Colon Carcinoma Metastatic in the Brain (tissue), 2 donors: ENCODE results near the gene CBX8.

- PRO-cap, 2 experiments: no peak in any of the 2 experiments
Measured at GRCh38 chr17:79306856-79307420, 232.3 kb downstream of the ENGASE start.

DNA sequence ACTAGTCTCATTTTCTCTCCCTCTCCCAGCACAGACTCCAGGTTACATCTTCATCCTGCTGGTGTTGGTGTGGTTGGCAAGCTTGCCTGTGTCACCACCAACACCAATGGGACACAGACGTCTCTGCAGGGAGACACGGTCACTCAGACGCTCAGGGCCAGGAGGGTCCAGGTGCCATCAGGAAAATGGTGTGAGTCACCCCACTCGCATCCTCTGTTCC lies 177.9 kb downstream of the RBFOX3 start:
- PRO-cap, 2 experiments: no peak in any of the 2 experiments

GRCh38 chr17:79796432-79797250 lies at the start of gene CBX8:
Gene CBX8, minus strand, starts transcription at chr17:79797077.
- PRO-cap, 2 experiments: peak in 2 of 2 experiments; most common minus-strand start chr17:79797077 (in 2)

DNA sequence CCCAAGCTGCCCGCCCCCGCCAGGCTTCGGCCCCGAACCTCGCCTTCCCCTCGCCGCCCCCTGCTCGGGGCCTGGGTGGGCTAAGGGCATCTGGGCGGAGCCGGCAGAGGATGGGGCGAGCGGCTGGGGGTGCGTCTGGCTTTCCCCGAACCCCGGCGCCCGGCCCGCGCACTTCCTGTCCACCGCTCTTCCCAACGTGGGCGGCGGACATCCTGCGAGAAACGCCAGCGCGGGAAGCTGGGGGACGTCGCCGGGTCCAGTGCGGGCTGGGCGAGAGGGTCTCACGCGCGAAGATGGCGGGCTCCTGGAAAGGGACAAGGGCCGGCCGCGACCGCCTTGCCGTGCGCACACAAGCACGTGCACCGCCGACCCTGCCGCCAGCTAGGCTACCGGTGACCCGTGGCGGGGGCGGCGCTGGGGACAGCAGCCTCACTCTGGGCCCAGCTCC lies 1.2 kb upstream of the CBX8 start:
- PRO-cap, 2 experiments: no peak in any of the 2 experiments

DNA sequence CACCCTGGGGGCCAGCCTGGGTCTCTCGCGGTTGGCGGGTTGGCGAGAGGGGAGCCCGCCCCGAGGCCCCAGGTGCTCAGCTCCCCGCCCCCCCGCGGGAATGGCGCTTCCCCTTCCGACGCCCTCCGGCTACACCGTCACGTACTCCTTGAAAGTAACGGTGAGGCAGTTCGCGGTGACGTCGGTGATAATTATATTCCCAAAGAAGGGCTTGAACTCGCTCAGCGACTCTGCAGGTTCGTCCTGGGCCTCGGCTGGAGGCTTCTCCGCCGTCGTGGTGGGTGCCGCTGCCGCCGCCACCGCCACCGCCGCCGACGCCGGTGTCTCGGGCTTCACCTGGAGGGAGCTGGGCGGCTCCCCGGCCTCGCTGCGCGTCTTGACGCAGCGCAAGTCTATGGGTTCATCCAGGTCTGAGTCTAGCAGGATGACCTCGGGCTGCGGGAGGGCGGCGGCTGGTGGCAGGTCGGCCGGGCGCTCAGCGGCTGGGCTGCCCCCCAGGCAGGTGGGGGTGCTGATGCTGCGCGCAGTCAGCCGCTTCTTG lies 5.3 kb downstream of the CBX4 start:
- PRO-cap, 2 experiments: no peak in any of the 2 experiments

GRCh38 chr17:79837884-79838120 lies 1.4 kb downstream of the CBX4 start:
- PRO-cap, 2 experiments: no peak in any of the 2 experiments

GRCh38 chr17:79907766-79908232 lies 68.6 kb upstream of the CBX4 start:
- PRO-cap, 2 experiments: peak in 1 of 2 experiments; most common plus-strand start chr17:79908108 (in 1); most common minus-strand start chr17:79908014 (in 1)

GRCh38 chr17:79915995-79916566 lies 76.8 kb upstream of the CBX4 start:
- PRO-cap, 2 experiments: peak in 2 of 2 experiments; most common minus-strand start chr17:79916176 (in 2)

DNA sequence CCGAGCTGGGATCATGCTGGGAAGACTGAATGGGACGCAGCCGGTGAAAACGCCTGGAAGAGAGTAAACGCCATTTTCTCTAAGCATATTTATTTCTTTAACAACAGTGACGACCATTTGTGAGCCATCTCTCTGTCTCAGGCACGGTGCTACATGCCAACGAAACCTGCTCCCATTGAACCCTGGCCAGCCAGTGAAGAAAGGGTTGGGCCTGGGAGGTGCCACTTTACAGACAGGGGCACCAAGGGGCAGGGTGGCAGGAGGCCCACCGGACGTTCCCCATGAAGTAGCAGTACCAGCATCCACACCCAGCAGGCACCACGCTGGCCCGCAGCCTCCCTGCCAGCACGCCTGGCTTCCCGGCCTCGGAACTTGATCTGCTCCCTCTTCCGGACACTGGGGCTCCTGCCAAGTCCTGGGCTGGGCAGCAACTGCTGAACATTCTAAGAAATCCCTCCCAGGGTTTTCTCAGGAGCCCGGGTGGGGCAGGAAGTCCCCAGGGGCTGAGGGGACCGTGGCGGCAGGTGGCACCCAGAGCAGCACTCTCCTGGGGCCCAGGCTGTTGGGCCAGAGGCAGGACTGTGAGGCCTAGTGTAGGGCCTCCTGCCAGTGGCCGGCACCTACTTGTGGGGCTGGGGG lies 85.9 kb upstream of the CBX4 start:
- PRO-cap, 2 experiments: peak in 2 of 2 experiments; most common plus-strand start position 499 of the sequence (in 2); most common minus-strand start position 379 of the sequence (in 2)

DNA sequence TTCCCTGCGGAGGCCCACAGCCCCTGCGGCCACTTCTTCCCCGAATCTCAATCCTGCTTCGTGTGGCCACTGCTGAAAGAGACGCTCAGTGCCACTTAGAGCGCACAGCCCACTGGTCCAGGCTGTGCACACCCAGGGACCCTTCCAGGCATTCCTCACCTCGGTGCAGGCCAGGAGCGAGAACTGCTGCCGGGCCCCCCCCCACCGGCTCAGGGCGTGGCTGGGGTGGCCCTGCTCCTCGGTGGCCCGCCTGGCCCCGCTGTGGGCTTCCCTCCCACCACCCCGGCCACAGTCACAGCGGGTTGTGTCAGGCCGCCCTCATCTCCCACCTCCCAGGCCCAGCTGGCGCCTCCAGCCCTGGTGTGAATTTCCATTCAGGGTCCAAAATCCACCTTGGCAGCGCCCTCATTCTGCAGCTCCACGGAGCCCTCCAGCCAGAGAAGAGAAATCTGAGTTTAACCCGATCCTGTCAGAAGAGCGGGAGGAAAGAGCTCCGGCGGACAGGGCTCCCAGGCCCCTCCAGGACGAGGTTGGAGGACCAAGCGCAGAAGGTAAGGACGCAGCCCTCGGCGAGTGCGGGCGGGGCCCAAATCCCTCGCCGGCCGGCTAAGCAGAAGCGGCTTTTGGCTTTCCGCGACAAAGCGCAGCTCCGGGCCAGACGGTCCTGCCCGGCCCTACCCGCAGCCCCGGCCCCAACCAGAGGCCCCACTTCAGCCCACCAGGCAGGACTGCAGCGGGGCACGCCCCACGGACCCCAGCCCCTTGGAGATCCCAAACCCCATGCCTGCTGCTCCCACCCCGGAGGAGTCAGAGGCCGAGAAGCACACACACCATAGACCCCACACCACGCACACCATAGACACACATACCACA lies 12.0 kb downstream of the TBC1D16 start:
- PRO-cap, 2 experiments: peak in 1 of 2 experiments; most common plus-strand start position 373 of the sequence (in 1)

GRCh38 chr17:80137147-80137906 lies 9.6 kb downstream of the EIF4A3 start:
- PRO-cap, 2 experiments: no peak in any of the 2 experiments

GRCh38 chr17:80137907-80138625 lies 8.9 kb downstream of the EIF4A3 start:
- PRO-cap, 2 experiments: no peak in any of the 2 experiments

- PRO-cap, 2 experiments: no peak in any of the 2 experiments
Measured at GRCh38 chr17:80191932-80192742, 22.3 kb downstream of the CARD14 start.

DNA sequence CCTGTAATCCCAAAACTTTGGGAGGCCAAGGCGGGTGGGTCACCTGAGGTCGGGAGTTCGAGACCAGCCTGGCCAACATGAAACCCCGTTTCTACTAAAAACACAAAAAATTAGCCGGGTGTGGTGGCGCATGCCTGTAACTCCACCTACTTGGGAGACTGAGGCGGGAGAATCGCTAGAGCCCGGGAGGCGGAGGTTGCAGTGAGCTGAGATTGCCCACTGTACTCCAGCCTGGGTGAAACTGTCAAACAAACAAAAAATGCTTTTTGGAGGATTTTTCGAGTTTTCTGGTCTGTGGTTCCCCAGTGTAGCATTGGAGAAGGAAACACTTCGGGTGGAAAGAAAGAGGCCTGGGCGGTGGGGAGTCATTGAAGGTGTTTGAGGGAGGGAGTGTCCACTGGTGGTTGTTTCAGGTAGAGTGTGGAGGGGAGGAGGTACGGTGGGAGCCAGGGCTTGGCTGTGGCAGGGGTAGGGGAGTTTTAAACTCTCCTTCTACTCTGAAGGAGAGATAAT lies 1.2 kb downstream of the RNF213 start:
- PRO-cap, 2 experiments: no peak in any of the 2 experiments

GRCh38 chr17:80272871-80273607 lies 12.4 kb downstream of the RNF213 start:
- PRO-cap, 2 experiments: no peak in any of the 2 experiments

DNA sequence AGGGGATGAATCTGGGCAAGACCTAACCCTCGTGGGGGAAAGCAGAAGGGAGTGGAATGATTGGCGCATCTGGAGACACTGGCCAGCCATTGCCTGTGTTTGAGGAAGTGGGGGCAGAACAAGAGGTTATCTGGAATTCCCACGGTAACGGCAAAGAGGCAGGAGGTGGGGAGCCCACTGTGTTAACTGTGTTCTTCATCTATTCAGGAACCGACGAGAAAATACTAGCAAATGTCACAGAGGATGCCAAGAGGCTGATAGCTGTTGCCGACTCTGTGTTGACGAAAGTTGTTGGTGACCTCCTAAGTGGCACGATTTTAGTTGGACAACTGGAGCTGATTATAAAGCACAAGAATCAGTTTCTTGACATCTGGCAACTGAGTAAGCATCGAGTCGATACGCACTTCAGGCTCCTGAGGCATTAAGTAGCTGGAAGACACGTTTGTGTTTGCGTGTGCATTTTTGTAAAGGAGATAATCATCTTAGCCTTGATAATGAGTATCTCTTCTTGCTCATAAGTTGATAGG lies 67.0 kb downstream of the RNF213 start:
- PRO-cap, 2 experiments: no peak in any of the 2 experiments

DNA sequence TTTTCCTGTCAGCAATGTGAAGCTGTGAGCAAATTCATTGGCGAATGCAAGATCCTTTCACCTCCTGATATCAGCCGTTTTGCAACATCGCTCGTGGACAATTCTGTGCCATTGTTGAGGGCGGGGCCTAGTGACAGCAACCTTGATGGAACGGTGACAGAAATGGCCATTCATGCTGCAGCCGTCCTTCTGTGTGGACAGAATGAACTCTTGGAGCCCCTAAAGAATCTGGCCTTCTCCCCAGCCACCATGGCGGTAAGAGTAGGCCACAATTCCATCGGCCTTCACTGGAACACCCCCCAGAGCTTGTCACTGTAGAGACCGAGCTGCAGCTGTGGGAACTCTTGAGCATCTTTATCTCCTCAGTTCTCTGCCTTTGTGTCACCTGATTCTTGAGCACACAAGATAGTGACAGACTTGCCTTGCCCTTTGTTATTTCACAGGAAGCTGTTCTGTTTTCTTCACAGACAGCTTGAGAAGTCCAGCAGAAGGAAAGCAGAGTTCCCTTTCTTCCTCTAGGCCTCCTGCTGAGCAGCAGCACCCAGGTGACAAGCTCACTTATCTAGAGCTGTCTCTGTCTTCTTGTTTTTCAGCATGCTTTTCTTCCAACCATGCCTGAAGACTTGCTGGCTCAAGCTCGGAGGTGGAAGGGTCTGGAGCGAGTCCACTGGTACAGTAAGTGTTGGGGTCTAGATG lies 38.5 kb upstream of the ENDOV start:
- PRO-cap, 2 experiments: no peak in any of the 2 experiments

GRCh38 chr17:80383516-80384451 lies 31.2 kb upstream of the ENDOV start:
- PRO-cap, 2 experiments: no peak in any of the 2 experiments

- PRO-cap, 2 experiments: no peak in any of the 2 experiments
Measured at GRCh38 chr17:80403583-80404147, 11.3 kb upstream of the ENDOV start.

DNA sequence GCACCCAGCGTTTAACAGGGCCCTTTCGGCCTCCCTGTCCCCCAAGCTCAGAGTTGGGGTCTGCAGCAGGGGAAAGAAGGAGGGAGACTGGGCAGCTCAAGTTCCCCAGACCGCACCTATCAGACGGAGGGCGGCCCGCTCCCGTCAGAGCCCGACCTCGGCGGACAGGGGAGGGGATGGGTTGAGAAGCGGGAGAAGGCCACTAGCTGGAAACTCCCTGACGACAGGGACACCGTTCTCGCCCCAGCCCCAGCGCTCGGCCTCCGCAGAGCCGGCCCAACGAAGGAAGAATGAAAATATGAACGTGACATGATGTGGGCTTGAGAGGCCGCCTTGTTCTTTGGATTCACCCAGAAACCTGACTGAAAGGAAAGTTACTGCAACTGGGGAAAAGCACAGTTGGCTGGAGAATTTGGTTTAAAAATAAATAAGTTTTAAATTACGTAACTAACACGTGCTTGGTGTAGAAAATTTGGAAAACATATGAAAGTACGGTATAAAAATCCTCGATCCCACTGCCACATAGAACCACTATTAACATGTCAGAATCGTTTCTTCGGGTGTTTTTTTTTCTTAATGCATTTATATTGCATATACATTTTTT lies 21.1 kb downstream of the NPTX1 start:
- PRO-cap, 2 experiments: no peak in any of the 2 experiments